T-cell (primary cell): ENCODE data around the genes PLEKHA7, NUCB2, NCR3LG1 and SPTY2D1.

- PRO-cap, 7 experiments = peak in 3 of 7 experiments; most common minus-strand start chr11:17014401 (in 3)
These were observed at the start of gene PLEKHA7 for GRCh38 chr11:17013585-17014471. PLEKHA7 (minus strand) TSS chr11:17014414.

GRCh38 chr11:17276047-17277169 is at the start of gene NUCB2:
NUCB2 (plus strand) TSS chr11:17276739.
- PRO-cap, 7 experiments = peak in 7 of 7 experiments; most common plus-strand start chr11:17276739 (in 7); most common minus-strand start chr11:17276556 (in 7)

- PRO-cap, 7 experiments = peak in 7 of 7 experiments; most common plus-strand start chr11:17352011 (in 7); most common minus-strand start chr11:17351914 (in 4)
These were observed at the start of gene NCR3LG1 for GRCh38 chr11:17351520-17352203. NCR3LG1 (plus strand) TSS chr11:17351800.

- PRO-cap, 7 experiments = no peak in any of the 7 experiments
These were observed 655 bp downstream of the KCNC1 start for GRCh38 chr11:17735017-17735855.

GRCh38 chr11:18323233-18323626 is 863 bp downstream of the GTF2H1 start:
- PRO-cap, 7 experiments = no peak in any of the 7 experiments

DNA sequence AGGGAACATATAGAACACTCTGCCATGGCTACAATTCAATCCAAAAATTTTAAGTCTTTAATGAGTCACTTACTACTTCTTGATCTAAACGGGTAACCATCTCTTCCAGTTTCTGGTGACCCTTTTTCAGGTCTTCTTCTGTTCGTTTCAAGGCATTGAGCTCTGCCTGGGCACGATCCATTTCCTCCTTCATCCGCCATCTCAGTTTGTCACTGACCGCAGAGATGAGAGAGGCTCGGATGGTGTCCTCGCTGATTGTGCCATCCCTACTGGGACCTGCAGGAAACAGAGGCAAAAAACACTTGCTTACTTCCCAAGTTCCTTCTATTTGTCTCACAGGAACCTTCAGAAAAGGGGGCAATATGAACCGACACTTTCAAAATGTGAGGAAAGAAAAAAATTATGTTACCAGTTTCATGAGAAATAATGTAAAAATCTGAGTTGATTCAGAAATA is 28.2 kb downstream of the LDHAL6A start:
- PRO-cap, 7 experiments = no peak in any of the 7 experiments

DNA sequence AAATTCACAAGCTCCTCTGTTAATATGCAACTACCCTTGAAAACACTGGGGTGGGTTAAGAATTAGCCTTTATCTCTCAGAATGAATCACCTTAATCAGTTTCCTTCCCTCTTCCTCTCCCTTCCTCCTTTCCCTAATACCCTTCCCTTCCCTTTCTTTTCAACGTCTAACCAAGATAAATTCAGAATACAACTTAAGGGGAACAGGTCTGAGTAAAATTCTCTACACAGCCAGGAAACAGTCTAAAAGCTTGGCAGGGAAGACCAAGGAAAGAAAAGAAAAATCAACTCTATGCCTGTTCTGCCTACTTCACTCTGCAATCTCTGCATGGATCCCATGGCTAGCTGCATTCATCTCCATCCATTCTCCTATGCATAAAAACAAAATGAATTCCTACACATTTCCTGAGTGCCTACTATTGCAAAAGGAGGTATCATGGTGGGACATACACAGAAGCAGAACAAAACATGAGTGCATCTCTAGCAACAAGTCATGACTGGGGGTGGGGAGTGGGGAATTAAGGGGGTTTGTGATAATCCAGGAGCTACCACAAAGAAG is 15.2 kb downstream of the UEVLD start:
- PRO-cap, 7 experiments = no peak in any of the 7 experiments

GRCh38 chr11:18616787-18617154 is 17.2 kb downstream of the MISFA start:
- PRO-cap, 7 experiments = no peak in any of the 7 experiments

GRCh38 chr11:18633823-18634654 is at the start of gene SPTY2D1:
SPTY2D1 (minus strand) TSS chr11:18634342.
- PRO-cap, 7 experiments = peak in 7 of 7 experiments; most common plus-strand start chr11:18634588 (in 7); most common minus-strand start chr11:18634342 (in 7)

- PRO-cap, 7 experiments = no peak in any of the 7 experiments
These were observed 7.3 kb upstream of the CSRP3 start for GRCh38 chr11:19208881-19209616.

DNA sequence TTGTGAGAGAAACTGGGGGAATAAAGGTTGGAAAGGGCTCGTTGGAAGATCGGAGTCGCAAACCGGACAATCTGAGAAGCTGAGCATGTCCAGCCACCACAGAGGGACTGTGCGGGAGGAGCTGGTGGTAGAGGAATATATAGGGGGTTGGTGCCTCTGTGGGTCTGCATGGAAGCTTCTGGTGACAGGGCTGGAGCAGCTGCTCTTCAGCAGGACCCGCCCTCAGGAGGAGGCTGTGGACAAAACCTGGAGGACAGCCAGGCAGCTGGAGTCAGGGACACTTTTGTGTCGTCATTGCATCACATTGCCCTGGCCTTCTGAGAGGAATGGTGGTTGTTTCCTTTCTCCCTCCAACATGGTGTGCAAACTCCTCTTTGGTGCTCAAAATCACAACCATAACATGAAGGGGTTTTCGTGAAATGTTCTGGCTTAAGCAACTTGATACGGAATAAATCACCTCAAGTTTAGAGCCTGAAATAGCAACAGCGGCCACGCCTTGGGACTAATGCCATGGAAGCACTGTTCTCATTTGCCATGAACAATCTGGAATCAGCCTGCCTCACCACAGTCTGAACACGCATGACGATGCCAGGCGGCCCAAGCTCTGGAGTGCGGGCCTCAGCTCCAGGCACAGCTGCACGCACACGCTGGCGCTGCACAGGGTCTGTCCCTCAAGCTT is 17.1 kb upstream of the CSRP3 start:
- PRO-cap, 7 experiments = no peak in any of the 7 experiments

GRCh38 chr11:19342216-19342508 is 101.4 kb upstream of the E2F8 start:
- PRO-cap, 7 experiments = no peak in any of the 7 experiments

DNA sequence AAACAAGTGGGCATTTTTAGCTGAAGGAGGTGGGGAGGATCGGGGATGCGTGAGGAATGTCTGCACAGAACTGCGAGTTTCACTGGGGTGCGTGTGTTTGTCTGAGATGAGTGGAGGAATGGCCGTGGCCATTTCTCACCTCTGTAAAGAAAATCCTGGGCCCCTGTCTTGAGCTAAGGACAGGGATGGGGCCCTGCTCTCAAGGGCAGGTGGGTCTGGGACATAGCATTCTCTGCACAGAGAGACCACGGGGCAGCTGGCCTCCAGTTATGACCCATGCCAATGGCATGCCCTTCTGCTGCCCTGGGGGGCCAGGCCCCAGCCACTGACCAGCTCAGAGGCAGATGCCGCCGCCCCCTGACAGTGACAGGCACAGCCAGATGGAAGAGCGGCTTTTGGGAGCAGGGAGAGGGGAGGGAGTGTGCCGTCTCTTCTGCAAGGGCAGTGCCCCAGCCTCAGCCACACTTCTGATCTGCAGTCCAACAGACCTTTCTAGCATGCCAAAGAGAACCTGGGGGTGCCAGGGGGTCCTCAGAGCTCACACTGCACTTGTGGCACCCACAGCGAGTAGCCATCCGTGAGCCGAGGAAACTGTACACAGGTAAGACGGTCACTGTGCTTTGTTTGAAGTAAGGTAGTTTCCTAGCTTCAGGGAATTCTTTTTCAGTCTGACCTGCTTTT is 114.8 kb upstream of the NAV2 start:
- PRO-cap, 7 experiments = no peak in any of the 7 experiments

DNA sequence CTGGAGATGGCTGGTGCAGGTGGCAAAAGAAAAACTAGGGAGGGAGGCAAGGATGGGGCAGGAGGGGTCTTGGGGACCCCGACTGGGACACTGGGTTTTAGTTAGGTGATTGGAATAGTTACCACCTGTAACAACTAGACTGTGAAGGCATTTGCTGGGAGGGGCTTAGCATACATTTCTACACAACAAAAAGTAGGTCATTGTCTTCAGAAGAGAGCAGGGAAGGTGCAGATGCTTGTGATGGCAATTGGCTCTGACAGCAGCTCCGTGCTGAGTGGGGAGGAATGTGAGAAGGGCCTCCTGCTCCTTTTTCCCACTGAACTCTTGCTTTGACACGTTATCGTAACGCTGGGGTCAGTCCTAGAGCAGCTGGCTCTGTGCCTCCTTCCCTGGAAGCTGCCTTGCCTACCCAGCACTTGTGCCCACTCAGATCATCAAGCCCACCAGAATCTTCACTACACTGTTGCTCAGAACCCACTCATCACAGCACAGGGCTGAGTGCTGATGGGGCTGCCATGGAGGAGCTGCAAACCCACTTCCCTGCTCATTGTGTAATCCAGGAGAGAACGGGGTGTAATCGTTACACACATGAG is 15.0 kb upstream of the NAV2 start:
- PRO-cap, 7 experiments = no peak in any of the 7 experiments

DNA sequence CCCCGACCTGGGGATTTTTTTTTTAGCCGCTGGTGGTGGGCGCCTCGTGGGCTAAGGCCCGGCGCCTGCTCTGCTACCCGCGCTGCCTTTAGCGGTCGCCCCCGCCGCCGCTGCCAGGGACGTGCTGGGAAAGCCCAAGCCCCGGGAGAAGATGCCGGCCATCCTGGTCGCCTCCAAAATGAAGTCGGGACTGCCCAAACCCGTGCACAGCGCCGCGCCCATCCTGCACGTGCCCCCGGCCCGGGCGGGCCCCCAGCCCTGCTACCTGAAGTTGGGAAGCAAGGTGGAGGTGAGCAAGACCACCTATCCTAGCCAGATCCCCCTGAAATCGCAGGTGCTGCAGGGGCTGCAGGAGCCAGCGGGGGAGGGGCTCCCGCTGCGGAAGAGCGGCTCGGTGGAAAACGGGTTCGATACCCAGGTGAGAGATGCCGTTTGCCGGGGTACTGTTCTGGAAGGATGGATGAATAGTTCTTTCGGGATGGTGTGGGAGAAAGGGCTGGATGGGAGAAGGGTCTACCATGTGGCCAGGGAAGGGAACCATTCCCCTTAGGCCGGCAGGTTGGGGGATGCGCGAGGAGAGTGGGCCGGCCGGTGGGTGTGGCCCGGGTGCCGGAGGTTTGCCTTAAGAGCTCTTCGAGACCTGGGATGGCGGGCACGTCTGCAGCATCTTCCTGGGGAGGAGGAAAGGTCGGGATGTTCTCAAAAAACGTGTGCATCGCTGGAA is 1.1 kb downstream of the NAV2 start:
- PRO-cap, 7 experiments = no peak in any of the 7 experiments

- PRO-cap, 7 experiments = no peak in any of the 7 experiments
These were observed 40.8 kb downstream of the NAV2 start for GRCh38 chr11:19753481-19753850.

DNA sequence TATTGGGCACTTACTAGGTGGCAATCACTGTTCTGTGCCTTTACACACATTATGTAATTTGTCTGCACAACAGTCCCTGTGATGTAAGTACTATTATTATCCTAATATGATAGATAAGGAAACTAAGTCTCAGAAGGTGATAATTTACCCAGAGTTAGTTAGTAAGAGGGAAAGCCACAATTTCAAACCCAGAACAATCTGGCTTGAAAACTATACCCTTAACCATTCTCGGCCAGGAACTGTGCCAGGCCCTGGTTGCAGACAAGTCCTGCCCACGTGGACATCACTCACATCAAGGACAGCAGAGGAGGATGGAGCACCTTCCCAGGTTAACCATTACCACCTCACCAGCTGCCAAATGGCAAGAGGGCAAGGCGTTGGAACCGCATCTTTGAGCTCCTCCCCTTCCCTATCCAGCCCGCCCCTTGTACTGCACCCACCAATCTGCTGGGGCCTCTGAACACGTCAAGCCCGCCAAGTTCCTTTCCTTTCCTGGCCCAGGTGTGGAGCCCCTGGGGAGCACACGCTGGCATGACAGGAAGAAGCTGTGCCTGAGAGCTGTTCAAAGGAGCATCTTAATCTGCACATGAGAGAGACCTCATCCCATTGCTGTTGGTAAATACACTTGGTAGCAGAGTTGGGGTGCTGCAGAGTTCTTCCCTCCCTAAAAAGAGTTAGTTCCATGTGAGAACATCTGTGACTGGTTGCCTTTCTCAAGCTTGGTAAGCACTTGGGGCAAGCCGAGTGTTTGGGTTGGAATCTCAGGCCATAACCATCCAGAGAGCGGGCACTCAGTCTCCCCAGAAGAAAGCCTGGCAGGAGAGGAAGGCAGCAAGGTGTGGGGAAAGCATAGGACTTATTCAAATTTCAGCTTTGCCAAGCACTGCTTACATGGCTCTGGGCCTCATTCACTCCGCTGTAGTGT is 78.6 kb downstream of the NAV2 start:
- PRO-cap, 7 experiments = no peak in any of the 7 experiments

DNA sequence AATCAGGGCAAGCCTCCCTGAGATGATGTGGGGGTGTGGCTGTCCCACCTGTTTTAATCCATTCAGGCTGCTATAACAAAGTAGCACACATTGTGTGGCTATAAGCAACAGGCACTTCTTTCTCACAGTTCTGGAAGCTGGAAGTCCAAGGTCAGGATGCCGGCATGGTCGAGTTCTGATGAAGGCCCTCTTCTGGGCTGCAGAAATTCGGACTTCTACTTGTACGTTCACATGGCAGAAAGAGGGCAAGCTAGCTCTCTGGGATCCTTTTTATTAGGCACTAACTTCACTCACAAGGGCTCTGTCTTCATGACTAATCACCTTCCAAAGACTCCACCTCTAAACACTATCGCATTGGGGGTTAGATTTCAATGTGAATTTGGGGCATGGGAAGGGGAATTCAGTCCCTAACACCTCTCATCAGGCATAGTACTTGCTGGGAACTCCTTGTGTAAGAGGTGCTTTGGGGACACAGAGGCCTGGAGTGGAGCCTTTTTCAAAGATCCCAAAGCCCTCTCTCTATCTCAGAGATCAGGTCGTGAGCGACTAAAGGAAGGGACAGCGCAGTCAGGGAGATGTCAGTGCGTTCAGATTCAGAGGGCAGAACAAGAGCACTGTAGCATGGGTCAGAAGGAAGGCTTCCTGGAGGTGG is 158.3 kb downstream of the DBX1 start:
- PRO-cap, 7 experiments = no peak in any of the 7 experiments

- PRO-cap, 7 experiments = no peak in any of the 7 experiments
These were observed 146.7 kb downstream of the DBX1 start for GRCh38 chr11:20013352-20014232.

DNA sequence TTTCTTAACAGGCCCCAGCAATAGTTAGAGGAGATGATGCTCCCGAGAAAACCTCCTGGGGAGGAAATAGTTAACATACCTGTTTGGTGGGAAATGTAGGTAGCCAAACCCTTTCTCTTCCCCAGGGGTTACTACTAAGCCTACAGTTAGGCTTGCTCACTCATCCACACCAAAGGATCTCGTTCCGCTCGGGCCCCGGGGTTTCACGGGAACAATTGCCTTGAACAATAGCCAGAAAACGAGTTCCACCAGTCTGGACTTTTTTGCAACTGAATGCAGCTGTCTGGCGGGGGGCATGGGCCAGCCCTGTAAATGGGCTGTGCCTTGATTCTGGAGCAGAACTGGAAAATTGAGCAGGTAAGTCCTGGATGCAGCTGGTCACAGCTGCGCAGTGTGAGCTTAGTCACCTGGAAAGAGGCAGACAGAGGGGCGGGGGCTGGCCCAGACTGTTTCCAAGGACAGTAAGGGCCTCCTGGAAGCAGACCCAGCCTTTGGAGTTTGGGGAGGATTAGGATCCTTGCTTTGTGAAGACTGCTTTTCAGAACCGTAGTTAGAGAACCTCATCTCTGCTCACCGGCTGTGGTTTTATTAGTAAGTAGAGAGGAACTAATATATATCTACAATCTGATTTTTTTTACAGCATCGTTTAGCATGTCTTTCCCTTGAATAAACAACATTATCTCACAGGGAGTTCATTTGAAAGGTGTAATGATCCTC is 133.0 kb downstream of the DBX1 start:
- PRO-cap, 7 experiments = no peak in any of the 7 experiments